Measurements from ENCODE around the gene ARHGAP10.

GRCh38 chr4:145536470-145537161, 55.0 kb downstream of the SMAD1 start:
- PRO-cap = no peak

GRCh38 chr4:145870034-145870669, 68.5 kb downstream of the ZNF827 start:
- PRO-cap = no peak

DNA sequence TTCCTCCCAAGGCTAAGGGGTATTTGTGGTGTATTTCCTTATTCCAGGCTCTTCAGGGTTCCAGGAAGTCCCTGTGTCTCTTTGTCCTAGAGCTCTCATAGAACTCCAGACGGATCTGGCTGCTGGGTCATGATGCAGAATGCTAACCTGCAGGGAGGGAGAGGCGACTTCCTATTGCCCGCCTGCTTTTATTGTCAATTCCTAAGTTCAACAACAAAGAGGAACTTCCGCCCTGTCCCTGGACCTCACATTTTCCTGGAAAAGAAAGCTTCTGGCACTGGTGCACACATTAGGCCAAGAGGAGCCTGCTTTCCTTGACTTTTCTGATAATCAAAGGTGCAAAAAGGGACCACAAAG, 46.0 kb upstream of the ZNF827 start:
- PRO-cap = no peak

DNA sequence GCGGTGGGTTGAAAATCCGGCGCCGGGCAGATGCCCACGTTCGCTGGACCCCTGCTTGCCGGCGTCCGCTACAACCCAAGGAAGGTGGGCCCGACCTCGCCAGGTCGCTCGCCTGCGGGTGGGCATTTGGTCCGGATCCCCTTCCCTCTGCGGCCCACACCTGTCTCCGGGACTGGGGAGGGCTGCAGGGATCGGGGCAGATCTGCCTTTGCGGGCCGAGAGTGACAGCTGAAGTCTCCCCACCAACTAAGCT, 714 bp upstream of the SLC10A7 start:
- PRO-cap = no peak

GRCh38 chr4:147056975-147057366, 111.3 kb upstream of the TTC29 start:
- PRO-cap = no peak

- PRO-cap = no peak
These were observed 20.6 kb upstream of the EDNRA start for GRCh38 chr4:147460387-147460672.

- PRO-cap = no peak
These were observed 61.4 kb downstream of the EDNRA start for GRCh38 chr4:147542019-147542908.

- PRO-cap = no peak
These were observed 66.5 kb upstream of the TMEM184C start for GRCh38 chr4:147550548-147551234.

GRCh38 chr4:147731155-147731826, 597 bp upstream of the ARHGAP10 start:
- PRO-cap = no peak

- PRO-cap = bidirectional peak, plus-strand start at chr4:147732062, minus-strand start at chr4:147732018; bidirectional peak, plus-strand start at chr4:147732302, minus-strand start at chr4:147732303
These were observed at the start of gene ARHGAP10 for GRCh38 chr4:147731827-147732553. Gene ARHGAP10 (plus strand): TSS chr4:147732088.

DNA sequence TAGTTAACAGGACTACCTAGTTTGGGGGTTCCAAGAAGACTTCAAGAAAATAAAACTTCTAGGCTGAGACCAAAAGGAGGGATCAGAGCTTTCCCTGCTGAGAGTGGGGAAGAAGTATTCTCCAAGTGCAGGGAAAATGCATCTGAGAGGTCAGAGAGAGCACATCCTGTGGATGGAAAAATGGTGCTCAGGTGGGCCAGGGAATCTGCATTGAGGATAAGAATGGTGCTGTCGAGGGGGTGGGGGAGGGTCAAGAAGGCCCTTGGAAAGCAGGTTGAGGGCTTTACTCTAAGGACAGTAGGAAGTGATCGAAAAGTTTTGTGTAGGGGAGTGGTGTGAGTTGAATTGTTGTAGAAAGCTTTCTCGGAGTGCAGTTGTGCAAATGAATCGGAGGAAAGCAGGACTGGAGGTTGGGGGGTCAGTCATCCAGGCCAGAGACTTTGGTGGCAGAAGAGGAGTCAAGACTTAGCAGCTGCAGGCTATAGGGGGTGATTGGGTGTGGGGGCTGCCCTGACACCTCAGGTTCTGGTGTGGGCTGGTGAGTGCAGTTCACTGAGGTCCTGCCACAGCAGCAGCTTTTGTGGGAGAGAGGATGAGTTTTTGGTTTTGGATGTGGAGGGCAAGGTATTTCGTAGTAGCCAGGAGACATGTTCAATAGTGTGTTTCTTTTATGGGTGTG, 12.4 kb downstream of the ARHGAP10 start:
- PRO-cap = no peak

GRCh38 chr4:147772438-147773186, 40.7 kb downstream of the ARHGAP10 start:
- PRO-cap = no peak

DNA sequence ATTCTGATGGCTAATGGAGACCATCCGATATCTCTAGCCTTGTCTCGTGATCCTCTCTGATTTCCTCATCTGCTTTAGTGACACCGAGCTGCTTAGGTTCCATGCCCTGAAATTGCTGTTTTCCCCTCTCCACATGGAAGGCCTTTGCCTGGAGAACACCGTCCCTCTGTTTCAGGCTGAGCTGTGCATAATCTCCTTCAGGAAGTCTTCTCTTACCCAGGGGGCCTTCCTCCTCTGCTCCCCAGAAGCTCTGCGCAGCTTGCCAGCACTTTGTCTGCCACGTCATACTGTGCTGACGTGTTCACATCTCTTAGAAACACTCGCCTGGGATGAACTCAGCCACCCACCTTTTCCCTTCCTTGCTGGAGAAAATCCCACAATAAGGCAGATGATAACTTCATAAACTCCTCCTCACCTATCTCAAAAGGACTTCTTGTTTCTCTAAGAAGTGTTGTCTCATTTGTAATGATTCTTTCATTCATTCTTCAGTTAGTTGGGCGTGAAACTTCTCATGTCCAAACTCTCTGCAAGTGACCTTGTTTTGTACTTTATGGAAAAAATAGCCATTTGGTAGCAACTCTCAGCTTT, 110.7 kb downstream of the ARHGAP10 start:
- PRO-cap = no peak

DNA sequence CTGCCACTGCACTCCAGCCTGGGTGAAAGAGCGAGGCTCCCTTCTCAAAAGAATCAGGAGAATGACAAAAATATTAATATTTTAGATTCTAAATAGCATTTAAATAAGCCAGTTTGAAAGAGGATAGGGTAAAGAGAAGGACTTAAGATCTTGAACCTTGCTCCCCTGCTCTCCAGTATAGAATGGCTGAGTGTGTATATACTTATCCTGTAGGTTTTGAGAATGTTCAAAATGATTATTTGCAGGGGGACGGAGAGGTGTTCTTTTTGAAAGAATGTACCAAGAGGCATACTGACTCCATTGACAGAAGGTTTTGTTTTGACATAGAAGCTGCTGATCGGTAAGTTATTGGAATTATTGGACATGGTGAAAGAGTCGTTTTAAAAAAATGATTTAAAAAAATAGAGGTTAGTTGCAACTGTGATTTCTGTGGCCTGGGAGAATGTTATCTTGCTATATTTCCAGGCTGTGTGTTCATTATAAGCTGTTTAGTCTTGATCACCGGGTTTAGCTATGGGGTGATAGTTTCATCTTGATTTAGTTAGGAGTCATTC, 149.8 kb downstream of the ARHGAP10 start:
- PRO-cap = no peak

GRCh38 chr4:148015312-148016096, 283.6 kb downstream of the ARHGAP10 start:
- PRO-cap = no peak

GRCh38 chr4:148100885-148101596, 341.2 kb downstream of the NR3C2 start:
- PRO-cap = no peak

DNA sequence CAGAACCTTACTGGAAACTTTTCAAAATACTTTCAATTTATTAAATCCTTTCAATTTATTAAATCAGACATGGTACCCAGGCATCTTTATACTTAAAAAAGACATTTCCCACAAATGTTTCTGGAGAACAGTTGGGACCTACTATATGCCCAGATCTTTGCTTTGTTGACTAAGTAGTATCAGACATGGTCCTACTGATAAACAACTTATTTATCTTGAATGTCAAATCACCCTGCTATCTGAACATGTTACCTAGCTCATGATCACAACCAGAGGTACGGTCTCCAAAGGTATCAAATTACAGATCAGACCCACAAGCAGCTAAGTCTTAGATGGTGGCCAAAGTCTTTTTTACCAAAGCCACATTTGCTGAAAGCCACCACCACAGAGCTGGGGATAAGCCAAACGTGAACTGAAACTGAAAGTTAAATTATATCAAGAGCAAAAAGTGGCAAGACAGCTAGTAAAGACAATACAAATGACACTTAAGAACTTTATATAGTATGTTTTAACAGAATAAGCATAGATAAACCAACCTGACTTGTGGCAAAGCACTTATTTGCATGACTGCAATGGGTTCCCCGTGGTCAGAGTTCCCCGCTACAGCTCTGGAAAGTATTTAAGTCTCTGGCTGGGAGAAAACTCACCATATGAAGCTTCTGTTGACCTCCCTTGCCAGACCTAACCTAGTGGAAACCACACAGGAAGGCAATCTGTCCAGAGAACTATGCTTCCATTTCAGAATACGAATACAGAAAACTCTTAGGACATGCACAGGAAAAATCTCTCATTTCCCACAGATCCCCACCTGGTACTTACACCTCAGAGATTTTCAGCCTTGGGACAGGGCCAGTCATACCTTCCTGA, 225.4 kb downstream of the NR3C2 start:
- PRO-cap = no peak

DNA sequence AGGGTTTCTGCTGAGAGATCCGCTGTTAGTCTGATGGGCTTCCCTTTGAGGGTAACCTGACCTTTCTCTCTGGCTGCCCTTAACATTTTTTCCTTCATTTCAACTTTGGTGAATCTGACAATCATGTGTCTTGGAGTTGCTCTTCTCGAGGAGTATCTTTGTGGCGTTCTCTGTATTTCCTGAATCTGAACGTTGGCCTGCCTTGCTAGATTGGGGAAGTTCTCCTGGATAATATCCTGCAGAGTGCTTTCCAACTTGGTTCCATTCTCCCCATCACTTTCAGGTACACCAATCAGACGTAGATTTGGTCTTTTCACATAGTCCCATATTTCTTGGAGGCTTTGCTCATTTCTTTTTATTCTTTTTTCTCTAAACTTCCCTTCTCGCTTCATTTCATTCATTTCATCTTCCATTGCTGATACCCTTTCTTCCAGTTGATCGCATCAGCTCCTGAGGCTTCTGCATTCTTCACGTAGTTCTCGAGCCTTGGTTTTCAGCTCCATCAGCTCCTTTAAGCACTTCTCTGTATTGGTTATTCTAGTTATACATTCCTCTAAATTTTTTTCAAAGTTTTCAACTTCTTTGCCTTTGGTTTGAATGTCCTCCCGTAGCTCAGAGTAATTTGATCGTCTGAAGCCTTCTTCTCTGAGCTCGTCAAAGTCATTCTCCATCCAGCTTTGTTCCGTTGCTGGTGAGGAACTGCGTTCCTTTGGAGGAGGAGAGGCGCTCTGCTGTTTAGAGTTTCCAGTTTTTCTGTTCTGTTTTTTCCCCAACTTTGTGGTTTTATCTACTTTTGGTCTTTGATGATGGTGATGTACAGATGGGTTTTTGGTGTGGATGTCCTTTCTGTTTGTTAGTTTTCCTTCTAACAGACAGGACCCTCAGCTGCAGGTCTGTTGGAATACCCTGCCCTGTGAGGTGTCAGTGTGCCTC, 119.7 kb downstream of the NR3C2 start:
- PRO-cap = no peak

DNA sequence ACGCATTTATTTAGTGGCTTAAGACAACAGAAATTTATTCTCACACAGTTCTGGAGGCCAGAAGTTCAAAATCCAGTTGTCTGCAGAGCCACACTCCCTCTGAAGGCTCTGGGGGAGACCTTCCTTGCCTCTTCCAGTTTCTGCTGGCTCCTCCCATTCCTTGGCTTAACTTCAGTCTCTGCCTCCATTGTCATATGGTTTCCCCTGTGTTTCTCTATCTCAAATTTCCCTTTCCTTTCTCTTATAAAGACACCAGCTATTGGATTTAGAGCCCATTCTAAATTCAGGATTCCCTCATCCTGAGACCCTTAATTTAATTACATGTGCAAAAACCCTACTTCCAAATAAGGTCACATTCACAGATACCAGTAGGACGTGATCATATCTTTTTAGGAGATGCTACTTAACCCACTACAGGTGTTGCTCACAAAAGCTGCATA, 44.3 kb downstream of the NR3C2 start:
- PRO-cap = no peak

DNA sequence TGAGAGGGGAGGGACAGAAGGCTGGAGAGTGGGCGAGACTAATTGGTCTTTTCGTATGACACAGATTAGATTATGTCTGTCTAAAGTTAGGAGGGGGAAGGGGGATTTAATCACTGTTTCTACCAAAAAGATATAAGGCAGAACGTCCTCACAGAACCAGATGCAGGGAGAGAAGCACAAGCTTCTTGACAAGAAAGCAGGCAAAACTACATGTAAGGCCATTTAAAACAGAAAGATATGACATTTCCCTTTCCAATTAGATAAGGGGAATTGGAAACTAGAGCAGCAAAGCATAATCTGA, 535.7 kb downstream of the IQCM start:
- PRO-cap = no peak